LUHMES (cell line): ENCODE measurements around the genes SWSAP1 and ELOF1.

GRCh38 chr19:10797204-10798182 is 38.5 kb downstream of the TMED1 start:
- PRO-cap = no peak

DNA sequence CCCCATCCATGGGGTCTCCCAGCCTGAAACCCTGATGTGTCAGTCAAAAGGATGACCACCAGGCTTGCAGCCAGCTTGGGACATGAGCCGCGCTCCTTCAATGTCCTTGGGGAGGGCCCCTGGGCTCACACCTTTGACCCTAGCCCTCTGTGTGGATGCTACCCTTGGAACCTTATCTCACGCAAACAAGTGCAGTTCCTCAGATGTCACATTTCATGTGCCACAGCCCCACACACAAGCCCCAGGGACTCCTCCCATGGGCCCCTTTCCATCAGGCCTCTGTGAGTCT is 24.3 kb downstream of the TMED1 start:
- PRO-cap = no peak

DNA sequence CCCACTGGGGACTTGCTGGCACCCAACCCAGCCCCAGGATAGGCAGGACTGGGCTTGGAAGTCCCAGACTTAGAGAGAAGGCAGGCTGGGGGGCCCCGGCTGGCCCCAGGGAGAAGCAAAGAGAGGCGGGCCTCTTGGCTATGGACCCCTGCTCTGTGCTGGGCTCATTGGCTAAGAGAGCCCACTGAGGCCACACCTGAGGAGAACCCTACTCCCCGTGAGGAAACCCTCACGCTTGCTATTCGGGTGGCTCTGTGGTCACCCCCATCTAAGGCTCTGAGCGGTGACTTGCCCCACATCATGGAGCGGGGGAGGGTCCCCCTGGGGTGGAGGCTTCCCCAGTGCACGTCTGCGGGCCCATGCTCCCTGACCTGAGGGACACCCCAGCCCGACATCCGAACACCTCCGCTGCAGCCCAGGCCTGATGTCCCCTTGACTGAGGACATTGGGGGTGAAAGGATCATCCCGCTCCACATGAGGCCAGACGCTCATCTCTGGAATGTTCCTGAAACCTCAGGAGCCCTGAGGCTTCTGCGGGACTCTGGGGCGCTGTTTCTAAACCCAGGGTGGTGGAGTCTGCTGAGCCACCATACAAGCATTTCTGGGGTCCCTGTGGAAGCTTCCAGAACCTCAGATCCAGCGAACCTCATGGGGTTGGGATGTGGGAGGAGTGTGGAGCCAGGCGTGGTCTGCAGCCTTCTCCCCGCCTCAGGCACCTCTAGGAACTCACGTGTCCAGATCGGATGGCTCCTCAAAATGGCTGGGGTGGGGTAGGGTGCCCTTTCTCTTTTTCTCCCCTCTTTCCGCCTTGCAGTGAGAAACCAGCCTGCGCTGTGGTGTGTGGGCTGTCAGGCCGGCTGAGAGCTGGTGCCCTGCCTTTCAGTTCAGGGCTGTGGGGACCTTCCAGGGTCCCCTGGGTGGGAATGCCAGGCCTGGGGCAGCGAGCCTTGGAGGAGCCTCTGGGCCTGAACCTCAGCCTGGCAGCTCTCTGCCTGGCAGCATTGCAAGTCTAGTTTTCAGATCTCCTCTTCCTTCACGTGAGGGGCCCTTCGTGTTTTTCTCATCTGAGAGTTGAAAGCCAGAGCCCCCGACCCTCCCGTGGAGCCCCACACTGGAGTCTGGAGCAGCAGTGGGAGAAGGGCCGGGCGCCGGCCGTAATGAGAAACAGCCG is 19.8 kb downstream of the TMED1 start:
- PRO-cap = no peak

DNA sequence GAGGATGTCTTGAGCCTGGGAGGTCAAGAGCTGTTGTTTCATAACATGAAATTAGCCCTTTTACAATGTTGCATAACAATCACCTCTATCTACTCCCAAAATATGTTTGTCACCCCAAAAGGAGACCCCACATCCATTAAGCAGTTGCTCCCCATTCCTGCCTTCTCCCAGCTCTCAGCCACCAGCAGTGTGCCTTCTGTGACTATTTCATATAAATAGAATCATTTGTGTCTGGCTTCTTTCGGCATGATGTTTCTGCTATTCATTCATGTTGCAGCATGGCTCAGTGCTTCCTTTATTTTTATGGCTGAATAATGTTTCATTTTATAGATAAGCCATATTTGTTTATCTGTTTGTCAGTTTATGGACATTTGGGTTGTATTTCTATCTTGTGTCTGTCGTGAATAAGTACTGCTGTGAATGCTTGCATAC is 28.2 kb downstream of the YIPF2 start:
- PRO-cap = no peak

- PRO-cap = no peak
Observed at GRCh38 chr19:10929650-10930225, 1.1 kb downstream of the TIMM29 start.

DNA sequence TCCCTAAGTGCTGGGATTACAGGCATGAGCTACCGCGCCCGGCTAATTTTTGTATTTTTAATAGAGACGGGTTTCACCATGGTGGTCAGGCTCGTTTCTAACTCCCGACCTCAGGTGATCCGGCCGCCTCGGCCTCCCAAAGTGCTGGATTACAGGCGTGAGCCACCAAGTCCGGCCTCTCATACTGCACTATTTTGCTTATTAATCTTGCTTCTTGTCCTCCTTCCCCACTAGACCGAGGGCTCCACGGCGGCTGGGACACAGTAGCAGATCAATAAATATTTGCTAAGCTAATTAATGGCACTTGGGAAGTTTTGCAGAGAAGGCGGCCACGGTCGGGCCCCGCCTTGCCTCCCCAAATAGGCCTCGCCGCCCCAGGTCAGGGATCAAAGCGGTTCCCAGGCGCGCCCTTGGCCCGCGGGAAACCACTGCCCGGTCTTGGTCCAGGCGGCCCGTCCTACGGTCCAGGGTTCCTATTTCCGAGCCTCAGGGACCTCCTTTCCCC is 663 bp upstream of the SMARCA4 start:
- PRO-cap = no peak

DNA sequence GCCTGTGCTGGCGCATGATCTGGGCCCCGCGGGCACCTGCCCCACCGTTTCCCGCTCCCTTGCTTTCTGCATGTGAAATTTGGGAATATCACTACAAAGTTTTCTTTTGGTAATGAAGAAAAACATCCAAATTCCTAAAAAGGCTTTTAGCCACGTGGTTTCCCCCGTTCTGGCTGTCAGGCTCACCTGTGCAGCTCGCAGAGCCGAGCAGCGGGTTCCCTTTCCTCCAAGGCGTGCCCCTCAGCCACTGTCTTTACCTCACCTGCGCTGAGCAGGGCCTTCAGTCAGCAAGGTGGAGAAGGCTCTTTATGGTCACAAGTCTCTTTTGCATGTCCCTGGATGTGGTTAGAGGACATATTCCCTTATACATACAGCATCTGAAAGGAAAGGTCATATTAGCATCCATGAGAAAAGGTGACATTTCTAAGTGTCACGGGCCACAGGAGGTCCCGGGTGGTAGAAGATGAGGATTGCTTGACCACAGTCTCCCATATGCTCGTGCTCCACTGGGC is 23.8 kb downstream of the SMARCA4 start:
- PRO-cap = no peak

GRCh38 chr19:11088369-11088909 is 824 bp upstream of the LDLR start:
- PRO-cap = no peak

DNA sequence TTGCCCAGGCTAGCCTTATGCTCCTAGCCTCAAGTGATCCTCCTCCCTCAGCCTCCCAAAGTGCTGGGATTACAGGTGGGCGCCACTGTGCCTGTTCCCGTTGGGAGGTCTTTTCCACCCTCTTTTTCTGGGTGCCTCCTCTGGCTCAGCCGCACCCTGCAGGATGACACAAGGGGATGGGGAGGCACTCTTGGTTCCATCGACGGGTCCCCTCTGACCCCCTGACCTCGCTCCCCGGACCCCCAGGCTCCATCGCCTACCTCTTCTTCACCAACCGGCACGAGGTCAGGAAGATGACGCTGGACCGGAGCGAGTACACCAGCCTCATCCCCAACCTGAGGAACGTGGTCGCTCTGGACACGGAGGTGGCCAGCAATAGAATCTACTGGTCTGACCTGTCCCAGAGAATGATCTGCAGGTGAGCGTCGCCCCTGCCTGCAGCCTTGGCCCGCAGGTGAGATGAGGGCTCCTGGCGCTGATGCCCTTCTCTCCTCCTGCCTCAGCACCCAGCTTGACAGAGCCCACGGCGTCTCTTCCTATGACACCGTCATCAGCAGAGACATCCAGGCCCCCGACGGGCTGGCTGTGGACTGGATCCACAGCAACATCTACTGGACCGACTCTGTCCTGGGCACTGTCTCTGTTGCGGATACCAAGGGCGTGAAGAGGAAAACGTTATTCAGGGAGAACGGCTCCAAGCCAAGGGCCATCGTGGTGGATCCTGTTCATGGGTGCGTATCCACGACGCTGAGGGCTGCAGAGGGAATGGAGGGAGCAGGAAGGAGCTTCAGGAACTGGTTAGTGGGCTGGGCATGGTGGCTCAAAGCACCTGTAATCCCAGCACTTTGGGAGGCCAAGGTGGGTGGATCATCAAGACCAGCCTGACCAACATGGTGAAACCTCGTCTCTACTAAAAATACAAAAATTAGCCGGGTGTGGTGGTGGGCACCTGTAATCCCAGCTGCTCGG is 24.1 kb downstream of the LDLR start:
- PRO-cap = no peak

- PRO-cap = no peak
Observed at GRCh38 chr19:11154646-11155004, 957 bp downstream of the SPC24 start.

DNA sequence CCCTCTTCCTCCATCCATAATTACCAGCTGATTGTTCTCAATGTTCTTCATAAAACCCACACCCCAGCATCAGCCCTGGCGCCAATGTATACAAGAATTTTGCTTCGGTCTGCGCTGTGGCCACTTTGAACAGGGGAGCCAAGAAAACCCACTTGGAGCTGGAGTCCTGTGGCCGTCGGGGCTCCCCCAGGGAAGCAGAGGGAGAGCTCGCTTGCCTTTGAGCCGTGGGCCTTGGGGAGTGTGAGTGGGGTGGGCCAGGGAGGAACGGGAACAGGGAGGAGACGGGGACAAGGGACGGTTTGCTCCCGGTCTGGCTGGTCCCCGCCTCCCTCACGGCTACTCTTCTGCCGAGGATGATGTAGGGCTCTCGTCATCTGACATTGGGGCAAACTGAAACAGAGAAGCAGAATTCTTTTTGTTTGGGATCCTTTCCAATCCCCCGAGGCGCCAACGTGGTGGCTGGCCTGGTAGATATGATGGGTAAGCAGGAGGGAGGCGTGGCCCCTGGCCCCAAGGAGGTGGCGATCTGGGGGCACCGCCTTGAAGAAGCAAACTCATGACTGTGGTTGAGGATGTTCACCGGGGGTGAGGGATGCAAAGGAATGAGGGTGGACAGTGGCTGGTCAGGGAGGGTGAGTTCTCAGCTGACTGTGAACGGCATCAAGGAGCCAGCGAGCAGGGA is 10.8 kb upstream of the SPC24 start:
- PRO-cap = no peak

DNA sequence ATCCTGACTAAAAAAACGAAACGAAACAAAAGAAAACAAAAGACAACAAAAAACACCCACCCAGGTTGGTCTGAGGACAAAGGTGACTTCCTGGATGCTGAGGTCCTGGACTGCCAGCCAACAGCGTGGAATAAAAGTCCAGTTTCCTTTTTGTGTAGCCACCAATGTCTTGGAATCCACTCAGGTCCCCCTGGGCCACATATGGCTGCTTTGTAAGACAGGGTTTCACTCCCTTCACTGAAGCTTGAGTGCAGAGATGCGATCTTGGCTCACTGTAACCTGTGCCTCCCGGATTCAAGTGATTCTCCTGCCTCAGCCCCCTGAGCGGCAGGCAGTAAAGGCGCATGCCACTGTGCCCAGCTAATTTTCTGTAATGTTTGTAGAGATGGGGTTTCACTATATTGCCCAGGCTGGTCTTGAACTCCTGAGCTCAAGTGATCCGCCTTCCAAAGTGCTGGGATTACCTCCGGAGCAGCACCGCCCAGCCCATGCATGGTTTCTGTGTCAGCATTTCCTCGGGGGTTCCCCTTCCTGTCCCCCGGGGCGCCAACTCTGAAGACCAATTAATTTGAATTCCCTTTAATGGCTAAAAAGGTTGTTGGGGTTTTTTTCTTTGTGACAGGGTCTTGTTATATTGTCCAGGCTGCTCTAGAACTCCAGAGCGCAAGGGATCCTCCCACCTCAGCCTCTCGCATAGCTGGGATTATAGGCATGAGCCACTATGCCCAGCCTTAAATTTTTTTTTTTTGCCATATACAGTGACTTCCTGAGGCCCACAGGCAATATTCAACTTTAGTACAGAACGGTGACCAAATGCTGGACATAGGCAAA is 17.5 kb downstream of the KANK2 start:
- PRO-cap = no peak

DNA sequence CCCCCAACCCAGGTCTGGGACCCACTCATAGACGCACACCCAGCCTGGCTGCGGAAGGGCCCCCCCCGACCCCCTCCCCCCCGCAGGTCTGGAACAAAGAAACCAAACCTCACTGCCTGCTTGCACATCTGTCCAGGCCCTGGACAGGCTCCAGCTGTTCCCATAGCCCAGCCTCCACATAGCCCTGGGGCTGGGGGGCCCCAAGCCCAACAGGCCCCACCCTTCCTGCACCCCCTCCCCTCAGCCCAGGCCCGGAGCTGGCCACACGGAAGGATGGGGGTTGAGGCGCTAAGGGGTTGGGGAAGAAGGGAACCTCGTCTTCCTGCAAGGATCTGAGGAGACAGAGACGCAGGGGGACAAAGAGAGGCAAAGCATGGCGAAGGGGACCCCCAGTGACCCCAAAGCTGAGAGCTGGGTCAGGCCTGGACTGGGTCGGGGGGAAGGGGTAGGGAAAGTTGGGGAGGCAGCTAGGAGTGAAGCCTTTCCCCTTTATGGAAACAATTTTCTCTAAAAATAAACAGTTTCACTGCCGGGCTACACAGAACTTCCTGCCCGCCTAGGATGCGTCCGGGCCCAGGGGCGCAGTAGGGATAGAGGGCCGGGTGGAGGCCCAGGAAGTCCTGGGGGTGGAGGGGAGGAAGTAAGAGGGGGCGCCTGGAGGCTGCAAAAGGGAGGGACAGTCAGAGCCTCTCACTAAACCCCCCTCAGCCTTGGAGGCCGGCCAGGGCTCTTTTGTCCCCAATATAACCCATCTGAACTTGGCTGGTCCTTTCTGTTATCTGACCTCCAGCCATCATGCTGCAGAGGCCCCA is 2.5 kb downstream of the KANK2 start:
- PRO-cap = no peak

GRCh38 chr19:11215579-11215994 is 18.2 kb upstream of the KANK2 start:
- PRO-cap = no peak

GRCh38 chr19:11268861-11269847 is 6.8 kb upstream of the DOCK6 start:
- PRO-cap = no peak

GRCh38 chr19:11322227-11323001 is 17.0 kb downstream of the RAB3D start:
- PRO-cap = no peak

DNA sequence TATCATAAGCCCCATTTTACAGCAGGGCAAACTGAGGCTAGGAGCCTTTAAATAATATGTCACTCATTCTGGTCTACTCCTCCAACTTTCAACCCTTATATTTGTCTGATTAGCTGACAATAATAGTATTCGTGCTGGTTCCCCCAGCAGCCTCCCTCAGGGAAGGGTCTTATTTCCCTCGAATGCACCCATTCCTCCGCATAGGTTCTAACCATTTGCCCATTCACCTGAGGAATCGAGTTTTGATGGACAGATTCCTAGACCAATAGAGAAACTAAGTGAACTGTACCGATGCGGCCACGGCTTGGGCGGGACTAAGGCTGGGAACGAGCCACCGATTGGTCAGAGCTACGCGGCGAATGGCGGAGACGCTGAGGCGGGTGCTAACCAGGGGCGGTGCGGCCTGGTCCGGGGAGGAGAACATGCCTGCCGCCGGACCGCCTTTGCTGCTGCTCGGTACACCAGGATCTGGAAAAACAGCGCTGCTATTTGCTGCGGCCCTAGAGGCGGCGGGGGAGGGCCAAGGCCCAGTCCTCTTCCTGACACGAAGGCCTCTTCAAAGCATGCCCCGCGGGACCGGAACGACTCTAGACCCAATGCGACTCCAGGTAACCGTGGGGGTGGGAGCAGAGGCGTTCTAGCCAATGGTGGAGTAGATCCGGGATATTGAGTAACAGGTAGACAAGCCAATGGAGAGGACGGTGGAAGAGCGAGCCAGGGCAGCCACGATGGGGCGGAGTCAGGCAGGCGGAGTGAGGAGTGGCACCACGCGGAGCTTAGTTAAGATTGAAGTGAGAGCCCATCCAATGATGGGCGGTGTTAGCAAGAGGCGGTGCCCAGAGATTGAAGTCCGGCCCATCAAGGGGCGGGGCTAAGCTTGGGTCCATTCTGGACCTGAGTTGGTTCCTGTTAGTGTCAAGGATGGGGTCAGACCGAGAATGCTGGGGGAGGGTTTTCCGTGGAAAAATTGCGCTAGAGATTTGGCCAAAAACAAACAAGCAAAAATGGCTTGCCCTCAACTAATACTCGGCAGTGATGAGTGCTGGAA is at the start of gene SWSAP1:
Gene SWSAP1 (plus strand): TSS at position 345 of the 1,048 bp plus-strand sequence.
- PRO-cap = bidirectional peak, plus-strand start at position 344 of the sequence, minus-strand start at position 472 of the sequence; bidirectional peak, plus-strand start at position 885 of the sequence, minus-strand start at position 589 of the sequence

- PRO-cap = no peak
Observed at GRCh38 chr19:11378161-11378619, 3.7 kb downstream of the SWSAP1 start.

GRCh38 chr19:11535740-11536013 is 3.0 kb upstream of the CNN1 start:
- PRO-cap = no peak

DNA sequence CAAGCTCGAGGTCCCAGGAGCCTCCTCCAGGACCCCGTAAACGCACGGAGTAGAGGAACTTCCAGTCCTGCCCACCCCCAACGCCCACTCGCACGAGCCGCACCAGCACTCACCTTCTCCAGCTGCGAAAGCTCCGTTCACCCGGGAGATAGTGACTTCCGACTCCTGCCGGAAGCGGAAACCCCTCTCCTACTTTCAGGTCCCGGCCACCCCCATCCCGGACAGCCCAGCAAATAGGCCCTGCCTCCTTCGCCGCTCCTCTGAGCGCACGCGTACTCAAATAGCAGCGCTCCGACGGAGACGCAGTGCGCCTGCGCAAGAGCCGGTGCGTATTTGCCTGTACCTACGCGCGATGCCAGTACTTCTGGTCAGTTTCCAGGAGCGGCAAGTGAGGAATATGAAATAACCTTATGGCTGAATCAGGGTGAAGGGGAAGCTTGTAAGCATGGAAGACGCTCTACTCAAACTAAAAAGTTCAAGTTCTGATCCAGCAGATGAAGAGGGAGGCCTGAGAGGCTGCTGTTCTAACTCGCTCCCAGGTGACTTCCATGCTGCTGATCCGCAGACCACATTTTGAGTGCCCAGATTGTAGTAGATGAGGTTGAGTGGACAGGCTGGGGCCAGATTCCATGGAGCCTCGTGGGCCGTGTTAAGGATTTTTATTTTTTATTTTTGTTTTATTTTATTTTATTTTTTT is at the start of gene ELOF1:
Gene ELOF1 (minus strand): TSS at position 153 of the 697 bp plus-strand sequence.
- PRO-cap = bidirectional peak, plus-strand start at position 341 of the sequence, minus-strand start at position 154 of the sequence